Transverse colon (tissue), 4 donors: ENCODE measurements around the genes DOCK4 and TES.

DNA sequence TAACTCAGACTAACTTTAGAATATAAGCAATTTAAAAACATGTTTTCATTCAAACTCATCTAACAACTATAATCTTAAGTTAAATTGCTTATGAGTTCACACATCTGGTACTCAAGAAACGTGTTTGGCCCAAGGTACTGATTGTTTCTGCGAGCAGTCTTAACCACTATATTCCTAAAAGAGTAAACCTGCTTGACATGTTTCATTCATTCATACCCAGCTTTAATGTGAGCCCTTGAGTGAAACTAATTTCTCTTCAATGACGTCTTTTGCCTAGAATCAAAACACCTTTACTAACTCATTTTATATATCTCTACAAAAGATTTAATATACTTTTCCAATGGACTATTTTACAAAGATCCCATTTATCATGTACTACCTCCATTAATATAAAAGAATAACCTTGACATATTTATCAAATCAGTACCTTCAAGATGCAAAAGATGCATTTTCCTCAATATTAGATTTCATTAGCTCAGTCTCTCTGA lies 38.6 kb downstream of the IMMP2L start:
- PRO-cap = unidirectional peak, plus-strand start at position 205 of the sequence
- RAMPAGE, long total RNA, 4 experiments = no peak in any of the 4 experiments

- PRO-cap = no peak
- RAMPAGE, long total RNA, 4 experiments = no peak in any of the 4 experiments
These were observed 22.1 kb downstream of the IMMP2L start for GRCh38 chr7:111540140-111540559.

- PRO-cap = no peak
- RAMPAGE, long total RNA, 4 experiments = no peak in any of the 4 experiments
These were observed 133.3 kb upstream of the IMMP2L start for GRCh38 chr7:111695646-111695872.

- PRO-cap = no peak
- RAMPAGE, long total RNA, 4 experiments = start-site peak on the minus strand in 1 of 4 experiments, at chr7:111860458-111860682 at its widest, 6 reads per replicate
These were observed 298.2 kb upstream of the IMMP2L start for GRCh38 chr7:111860380-111861017.

DNA sequence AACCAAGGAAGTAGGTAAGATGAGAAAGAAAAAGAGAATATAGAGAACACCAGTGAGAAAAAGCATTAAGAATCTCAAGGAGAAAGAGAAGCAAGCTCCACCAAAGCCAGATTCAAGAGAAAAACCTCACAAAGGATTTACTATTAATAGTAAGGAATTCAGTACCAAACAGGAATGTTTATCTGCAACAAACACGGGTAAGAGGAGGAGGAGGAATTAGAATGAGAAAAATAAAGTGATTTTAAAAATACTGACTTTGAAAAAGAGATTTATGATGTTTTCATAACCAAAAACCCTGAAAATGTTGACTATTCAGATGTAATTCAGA lies 311.3 kb upstream of the IMMP2L start:
- PRO-cap = no peak
- RAMPAGE, long total RNA, 4 experiments = no peak in any of the 4 experiments

GRCh38 chr7:111987433-111988127 lies 218.6 kb downstream of the DOCK4 start:
- PRO-cap = no peak
- RAMPAGE, long total RNA, 4 experiments = no peak in any of the 4 experiments

DNA sequence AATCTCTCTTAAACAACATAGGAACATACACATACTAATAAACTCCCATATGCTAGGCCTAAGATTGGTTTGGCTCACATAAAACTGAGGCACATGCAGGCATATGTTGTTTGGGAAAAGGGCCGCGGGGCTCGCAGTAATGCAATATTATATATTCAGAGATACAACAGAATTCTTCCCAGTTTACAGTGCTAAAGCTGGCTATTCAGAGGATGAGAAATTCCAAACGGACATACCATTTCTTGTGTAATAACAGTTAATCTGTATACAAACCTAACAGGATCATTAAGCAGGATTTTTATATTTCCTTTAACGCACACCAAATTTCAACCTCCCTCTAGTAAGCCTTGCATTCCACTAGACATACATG lies 60.9 kb downstream of the DOCK4 start:
- PRO-cap = no peak
- RAMPAGE, long total RNA, 4 experiments = no peak in any of the 4 experiments

DNA sequence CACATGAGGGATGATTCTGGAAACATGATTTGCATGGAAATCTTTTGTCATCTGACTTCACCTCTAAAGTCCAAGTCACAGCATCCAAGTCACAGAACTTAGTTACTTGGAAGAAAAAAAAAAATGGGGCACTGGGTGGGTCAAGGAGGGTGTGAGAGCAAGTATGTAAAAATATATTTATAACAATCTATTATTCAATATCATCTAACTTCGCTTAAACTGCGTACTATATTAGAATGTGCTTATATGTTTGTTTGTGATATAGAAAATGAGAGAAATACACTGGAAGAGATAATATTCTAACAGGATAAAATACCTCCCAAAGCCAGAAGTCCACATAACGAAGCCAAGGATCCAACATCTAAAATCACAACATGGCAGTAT lies 60.5 kb downstream of the DOCK4 start:
- PRO-cap = unidirectional peak, plus-strand start at position 119 of the sequence
- RAMPAGE, long total RNA, 4 experiments = no peak in any of the 4 experiments

DNA sequence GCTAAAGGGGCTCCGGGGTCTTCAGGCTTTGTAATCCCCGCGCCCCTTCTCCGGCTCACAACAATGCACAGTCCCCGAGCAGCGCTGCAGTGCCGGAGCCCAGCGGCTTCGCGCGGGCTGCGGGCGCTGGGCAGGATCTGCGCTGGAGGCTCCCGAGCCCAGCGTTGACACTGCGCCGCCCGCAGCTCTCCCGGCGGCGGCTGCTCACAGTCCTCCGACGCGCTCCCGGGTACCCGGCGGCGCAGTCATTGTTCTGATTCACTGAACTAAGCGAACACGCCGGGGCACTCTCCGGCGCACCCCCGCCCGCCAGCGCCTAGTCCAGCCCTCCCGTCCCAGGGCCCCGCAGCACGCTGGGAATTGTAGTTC lies at the start of gene DOCK4:
Gene DOCK4 (minus strand): TSS at position 260 of the 369 bp plus-strand sequence.
- PRO-cap = bidirectional peak, plus-strand start outside the sequence, minus-strand start at position 250 of the sequence
- RAMPAGE, long total RNA, 4 experiments = start-site peak on the minus strand in 3 of 4 experiments, centred at positions 241 to 260 of the sequence, 50 to 148 reads per replicate

- PRO-cap = no peak
- RAMPAGE, long total RNA, 4 experiments = no peak in any of the 4 experiments
These were observed 485 bp upstream of the GPR85 start for GRCh38 chr7:113087031-113087592.

DNA sequence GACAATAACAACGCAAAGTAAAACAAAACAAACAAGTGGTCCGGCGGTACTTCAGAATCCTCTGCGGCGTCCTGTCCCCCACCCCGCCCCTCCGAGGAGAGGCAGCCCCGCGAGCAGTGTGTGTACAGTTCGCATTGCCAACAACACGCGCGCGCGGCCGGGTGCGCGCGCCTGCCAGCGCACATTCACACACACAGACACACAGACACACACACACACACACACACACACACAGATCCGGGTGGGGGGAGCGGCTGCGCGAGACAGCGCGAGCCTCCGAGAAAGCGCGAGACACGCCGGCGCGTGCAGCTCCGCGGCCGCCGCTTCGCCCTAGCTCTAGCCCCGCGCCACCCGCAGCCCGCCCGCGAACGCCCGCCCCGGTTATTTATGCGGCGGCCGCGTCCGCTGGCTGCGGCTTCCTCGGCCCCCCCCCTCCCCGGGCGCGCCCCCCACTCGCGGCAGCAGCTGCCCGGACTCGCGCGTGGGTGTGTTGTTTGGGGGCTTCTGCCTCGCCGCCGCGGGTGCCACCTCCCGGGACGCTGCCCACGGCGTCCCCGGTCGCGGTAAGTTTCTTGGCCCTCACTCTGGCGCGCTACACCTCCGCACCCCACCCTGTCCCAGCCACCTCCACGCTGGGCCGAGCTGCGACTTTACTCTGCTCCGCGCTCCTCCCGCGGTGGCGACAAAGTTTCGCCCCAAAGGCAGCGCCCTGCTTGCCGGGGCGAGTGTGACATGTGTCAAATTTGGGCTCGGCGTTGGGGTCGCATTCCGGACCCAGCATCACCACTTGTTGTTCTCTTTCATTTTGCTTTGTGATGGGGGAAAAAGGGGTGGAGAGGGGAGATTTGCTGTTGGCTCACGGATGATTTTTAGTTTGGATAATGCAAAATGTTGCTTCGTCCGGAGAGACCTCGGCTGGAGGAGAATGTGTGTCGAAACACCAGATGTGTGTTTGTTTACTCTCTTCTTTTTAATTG lies 167.5 kb upstream of the PPP1R3A start:
- PRO-cap = bidirectional peak, plus-strand start at position 127 of the sequence, minus-strand start at position 106 of the sequence; bidirectional peak, plus-strand start at position 279 of the sequence, minus-strand start at position 199 of the sequence; bidirectional peak, plus-strand start at position 653 of the sequence, minus-strand start at position 652 of the sequence
- RAMPAGE, long total RNA, 4 experiments = start-site peak on the plus strand in 2 of 4 experiments, centred at positions 463 to 686 of the sequence, 5 to 22 reads per replicate

DNA sequence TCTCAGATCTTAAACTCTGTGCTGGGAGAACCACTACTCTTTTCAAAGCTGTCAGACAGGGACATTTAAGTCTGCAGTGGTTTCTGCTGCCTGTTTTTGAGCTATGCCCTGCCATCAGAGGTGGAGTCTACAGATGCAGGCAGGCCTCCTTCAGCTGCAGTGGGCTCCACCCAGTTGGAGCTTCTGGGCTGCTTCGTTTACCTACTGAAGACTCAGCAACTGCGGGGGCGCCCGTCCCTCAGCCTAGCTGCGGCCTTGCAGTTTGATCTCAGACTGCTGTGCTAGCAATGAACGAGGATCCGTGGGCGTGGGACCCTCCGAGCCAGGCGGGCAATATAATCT lies 159.4 kb upstream of the FOXP2 start:
- PRO-cap = no peak
- RAMPAGE, long total RNA, 4 experiments = no peak in any of the 4 experiments

- PRO-cap = no peak
- RAMPAGE, long total RNA, 4 experiments = no peak in any of the 4 experiments
These were observed 492 bp upstream of the FOXP2 start for GRCh38 chr7:114414042-114414604.

DNA sequence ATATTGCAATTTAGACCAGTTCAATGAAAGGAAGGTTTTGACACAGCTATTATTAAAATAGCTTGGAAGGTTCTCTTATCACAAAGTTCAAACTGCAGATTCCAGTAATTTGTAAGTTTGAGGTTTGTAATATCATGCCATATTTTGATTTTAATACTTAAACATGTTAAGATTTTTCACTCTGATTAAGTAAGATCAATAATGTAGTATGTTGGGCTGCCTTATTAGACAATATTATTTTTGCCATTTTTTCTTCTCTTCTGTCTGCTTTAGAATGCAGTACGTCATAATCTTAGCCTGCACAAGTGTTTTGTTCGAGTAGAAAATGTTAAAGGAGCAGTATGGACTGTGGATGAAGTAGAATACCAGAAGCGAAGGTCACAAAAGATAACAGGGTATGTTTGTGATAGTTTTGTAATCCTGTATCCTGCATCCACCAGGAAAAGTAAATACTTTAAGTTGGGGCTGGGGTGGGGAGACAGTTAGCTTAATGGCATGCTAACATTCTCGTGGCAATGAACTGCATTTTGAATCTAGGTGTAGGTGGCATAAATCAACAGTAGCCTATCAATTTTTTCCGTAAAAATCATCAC lies 247.3 kb downstream of the FOXP2 start:
- PRO-cap = no peak
- RAMPAGE, long total RNA, 4 experiments = start-site peak on the plus strand in 1 of 4 experiments, centred at position 329 of the sequence, 7 reads per replicate

DNA sequence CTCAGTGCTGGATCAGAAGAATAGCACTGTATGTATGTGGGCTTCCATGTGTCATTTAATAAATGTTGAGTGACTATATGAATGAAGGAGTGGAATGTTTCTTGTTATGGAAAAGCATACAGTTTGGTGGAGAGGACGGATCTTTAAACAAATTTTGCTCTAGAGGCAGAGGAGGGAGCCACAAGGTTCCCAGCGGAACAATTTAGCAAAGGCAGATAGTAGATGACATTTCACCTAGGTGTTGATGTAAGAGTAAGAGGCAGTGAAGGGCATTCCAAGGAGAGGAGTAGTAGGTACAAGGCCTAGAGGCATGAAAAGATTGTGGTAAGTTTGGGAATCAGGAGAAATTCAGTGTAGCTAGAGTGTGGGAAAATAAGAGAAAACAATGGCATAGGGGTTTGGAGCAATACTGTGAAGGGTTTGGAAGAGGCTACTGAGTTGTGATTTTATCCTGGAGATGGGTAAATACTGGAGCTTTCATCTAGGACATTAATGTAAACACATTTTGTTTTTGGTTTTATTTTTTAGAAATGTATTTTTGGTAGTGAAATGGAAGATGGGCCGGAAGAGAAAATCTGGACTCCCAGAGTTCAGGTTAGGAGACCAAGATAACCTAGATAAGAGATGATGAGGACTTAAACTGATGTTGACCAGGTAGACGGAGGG lies 43.1 kb downstream of the MDFIC start:
- PRO-cap = no peak
- RAMPAGE, long total RNA, 4 experiments = no peak in any of the 4 experiments

- PRO-cap = bidirectional peak, plus-strand start at chr7:116210567, minus-strand start at chr7:116210411
- RAMPAGE, long total RNA, 4 experiments = start-site peak on the plus strand in 4 of 4 experiments, at chr7:116210525-116210651 at its widest, 671 to 2,193 reads per replicate
These were observed at the start of gene TES for GRCh38 chr7:116210241-116210817. Gene TES (plus strand): TSS chr7:116210539.

GRCh38 chr7:116217747-116218589 lies 7.6 kb downstream of the TES start:
- PRO-cap = unidirectional peak, minus-strand start at chr7:116218130
- RAMPAGE, long total RNA, 4 experiments = no peak in any of the 4 experiments

- PRO-cap = no peak
- RAMPAGE, long total RNA, 4 experiments = start-site peak on the plus strand in 2 of 4 experiments, at chr7:116226521-116226787 at its widest, 5 to 6 reads per replicate
These were observed 16.1 kb downstream of the TES start for GRCh38 chr7:116226335-116226964.

GRCh38 chr7:116239110-116239595 lies 28.8 kb downstream of the TES start:
- PRO-cap = no peak
- RAMPAGE, long total RNA, 4 experiments = start-site peak on the minus strand in 1 of 4 experiments, at chr7:116239248-116239253 at its widest, 6 reads per replicate

DNA sequence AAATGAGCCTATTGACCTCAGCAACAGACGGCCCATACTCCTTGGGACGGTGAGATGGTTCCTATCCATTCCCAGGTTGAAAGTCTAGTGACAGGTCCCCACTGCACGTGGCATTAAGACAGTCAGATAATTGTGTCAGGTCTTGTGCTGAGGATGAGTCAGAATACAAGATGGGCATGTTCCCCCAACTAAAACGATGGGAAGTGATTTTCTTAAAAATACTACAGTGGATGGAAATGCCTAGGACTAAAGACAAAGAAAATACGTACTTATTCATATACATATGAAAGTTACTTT lies 2.1 kb downstream of the CAV1 start:
- PRO-cap = no peak
- RAMPAGE, long total RNA, 4 experiments = no peak in any of the 4 experiments